Right lobe of liver (tissue), 4 donors: Measurements from ENCODE around the genes FOCAD, IFNA21 and LRRC19.

- PRO-cap, 4 experiments = peak in 4 of 4 experiments; most common plus-strand start chr9:20684285 (in 4); most common minus-strand start chr9:20684091 (in 2)
- RAMPAGE, long total RNA, 2 experiments = start-site peak on the plus strand in 2 of 2 experiments, at chr9:20684232-20684282 at its widest, 178 to 244 reads per replicate
These were observed at the start of gene FOCAD for GRCh38 chr9:20683378-20684384. FOCAD (plus strand) TSS chr9:20684259.

DNA sequence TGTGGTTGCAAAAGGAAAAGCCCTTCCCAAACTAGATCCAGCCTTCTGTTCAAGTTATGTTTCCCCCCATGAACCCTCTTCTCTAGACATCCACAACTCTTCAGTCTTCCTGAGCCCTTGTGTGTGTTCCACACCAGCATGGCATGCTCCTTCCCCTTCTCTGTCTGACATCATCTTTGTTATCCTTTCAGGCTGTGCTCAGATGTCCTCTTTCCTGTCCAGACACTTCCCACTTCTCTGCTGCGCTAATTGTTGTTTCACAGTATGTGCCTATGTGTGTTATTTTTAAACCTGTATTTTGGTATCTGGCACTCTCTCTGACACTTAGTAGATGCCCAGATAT, 38.1 kb downstream of the FOCAD start:
- PRO-cap, 4 experiments = no peak in any of the 4 experiments
- RAMPAGE, long total RNA, 2 experiments = no peak in any of the 2 experiments

GRCh38 chr9:21166605-21166959, at the start of gene IFNA21:
IFNA21 (minus strand) TSS chr9:21166660.
- PRO-cap, 4 experiments = no peak in any of the 4 experiments
- RAMPAGE, long total RNA, 2 experiments = no peak in any of the 2 experiments

DNA sequence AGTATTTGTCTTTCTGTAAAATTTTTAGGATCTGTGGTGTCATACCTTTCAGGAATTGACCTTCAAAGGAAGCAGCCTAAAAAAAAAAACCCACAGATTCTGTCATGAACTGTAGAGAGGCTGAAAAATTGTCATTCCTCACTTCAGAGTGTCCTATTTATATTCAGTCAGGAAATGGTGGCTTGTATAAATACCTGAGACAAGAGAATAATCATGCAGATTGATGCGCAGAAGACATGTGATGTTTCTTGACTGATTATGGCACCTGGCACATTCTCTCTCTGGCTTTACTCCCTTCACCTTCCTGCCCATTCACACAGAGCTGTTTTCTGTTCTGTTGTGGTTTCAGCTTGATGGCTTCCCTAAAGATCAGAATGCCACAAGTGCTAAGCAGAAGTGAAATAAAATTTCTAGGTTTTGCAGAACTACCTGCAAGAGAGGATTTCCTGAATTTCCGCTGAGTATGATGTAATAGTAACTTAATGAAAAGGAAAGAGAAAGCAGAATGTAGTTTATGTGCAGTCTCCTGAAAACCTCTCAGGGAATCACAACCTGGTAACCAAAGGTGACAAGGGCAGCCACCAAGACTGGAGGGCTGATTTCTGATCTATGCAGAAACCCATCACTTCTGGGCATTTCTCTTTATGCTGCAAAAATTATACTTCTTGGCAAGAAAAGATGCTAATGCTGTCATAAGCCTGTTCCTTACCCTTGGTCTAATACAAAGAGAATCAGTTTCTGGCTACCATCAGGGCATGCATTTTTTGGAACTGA, 4.0 kb downstream of the IFNA1 start:
- PRO-cap, 4 experiments = no peak in any of the 4 experiments
- RAMPAGE, long total RNA, 2 experiments = no peak in any of the 2 experiments

GRCh38 chr9:21994497-21994903, 14.6 kb downstream of the CDKN2B start:
- PRO-cap, 4 experiments = peak in 3 of 4 experiments; most common plus-strand start chr9:21994551 (in 1); most common minus-strand start chr9:21994803 (in 2)
- RAMPAGE, long total RNA, 2 experiments = start-site peak on the minus strand in 1 of 2 experiments, at chr9:21994331-21994763 at its widest, 11 reads per replicate

- PRO-cap, 4 experiments = peak in 1 of 4 experiments; most common minus-strand start chr9:21995741 (in 1)
- RAMPAGE, long total RNA, 2 experiments = no peak in any of the 2 experiments
These were observed 13.5 kb downstream of the CDKN2B start for GRCh38 chr9:21995619-21995964.

DNA sequence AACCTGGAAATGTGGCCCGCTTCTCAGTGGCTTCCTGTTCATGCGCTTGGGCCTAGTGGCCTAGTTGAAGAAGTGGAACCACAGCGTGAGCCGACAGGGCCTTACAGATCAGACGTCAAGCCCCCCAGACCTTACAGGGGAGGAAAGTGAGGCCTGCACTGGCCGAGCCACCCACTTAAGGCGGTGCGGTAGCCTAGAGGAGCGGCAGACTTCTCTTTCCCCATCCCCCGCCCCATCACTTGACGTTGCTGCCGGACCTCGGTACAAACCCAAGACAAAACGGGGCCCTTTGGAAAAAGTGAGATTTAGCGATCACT, 13.2 kb downstream of the CDKN2B start:
- PRO-cap, 4 experiments = no peak in any of the 4 experiments
- RAMPAGE, long total RNA, 2 experiments = no peak in any of the 2 experiments

GRCh38 chr9:22008482-22009038, 545 bp downstream of the CDKN2B start:
- PRO-cap, 4 experiments = peak in 3 of 4 experiments; most common plus-strand start chr9:22008825 (in 2); most common minus-strand start chr9:22008705 (in 1)
- RAMPAGE, long total RNA, 2 experiments = no peak in any of the 2 experiments

DNA sequence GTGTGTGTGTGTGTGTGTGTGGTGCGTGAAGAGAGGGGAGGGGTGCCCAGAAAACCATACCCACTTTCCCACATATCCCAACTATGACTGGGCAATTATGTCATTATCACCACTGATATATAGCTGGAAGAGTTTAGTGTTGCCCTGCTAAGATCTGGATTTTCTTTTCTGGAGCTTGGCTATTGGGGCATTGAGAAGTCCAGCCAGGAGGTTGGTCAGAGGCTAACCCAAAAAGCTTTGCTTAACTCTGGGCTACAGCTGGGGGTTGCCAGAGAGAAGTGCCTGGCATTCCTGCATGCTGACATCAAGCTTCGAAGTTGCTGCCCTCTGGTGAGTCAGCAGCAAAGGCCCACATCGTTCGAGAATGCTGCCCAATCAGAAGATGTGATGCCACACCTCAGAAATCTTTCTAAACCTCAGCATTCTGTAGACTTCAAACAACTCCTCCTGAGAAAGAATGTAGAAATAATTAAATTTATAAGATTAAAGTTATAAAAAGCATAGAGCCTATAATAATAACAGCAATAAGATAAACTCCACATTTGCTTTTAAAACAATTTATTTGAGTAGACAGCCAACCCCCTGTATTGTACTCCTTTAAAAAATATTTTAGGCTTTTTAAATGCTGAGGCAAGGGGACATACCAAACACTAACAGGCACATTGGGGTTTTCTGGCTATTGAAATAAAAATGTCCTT, 94.2 kb upstream of the CDKN2B start:
- PRO-cap, 4 experiments = no peak in any of the 4 experiments
- RAMPAGE, long total RNA, 2 experiments = no peak in any of the 2 experiments

DNA sequence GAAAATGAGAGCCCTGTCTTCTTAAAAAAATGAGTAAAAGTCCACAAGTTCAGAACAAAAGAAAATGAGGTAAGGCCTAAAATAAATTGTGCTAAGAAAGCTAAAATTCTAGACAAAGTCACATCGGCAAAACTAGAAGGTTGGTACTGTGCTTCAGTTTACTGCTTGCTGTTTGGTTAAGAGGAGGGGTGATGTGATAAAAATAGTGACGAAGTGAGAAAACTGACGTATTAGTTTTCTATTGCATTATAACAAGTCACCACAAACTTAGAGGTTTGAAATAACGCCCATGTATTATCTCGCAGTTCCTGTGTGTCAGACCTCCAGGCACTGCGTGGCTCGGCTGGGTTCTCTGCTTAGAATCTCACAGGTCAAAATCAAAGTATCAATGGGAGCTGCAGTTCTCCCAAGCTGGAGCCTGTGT, 103.7 kb upstream of the CDKN2B start:
- PRO-cap, 4 experiments = no peak in any of the 4 experiments
- RAMPAGE, long total RNA, 2 experiments = no peak in any of the 2 experiments

- PRO-cap, 4 experiments = no peak in any of the 4 experiments
- RAMPAGE, long total RNA, 2 experiments = no peak in any of the 2 experiments
These were observed 207.6 kb upstream of the DMRTA1 start for GRCh38 chr9:22239065-22239399.

- PRO-cap, 4 experiments = no peak in any of the 4 experiments
- RAMPAGE, long total RNA, 2 experiments = no peak in any of the 2 experiments
These were observed 227.1 kb downstream of the ELAVL2 start for GRCh38 chr9:23598996-23599326.

GRCh38 chr9:25716454-25716794, 38.2 kb upstream of the TUSC1 start:
- PRO-cap, 4 experiments = no peak in any of the 4 experiments
- RAMPAGE, long total RNA, 2 experiments = no peak in any of the 2 experiments

- PRO-cap, 4 experiments = peak in 2 of 4 experiments; most common plus-strand start chr9:26976080 (in 2)
- RAMPAGE, long total RNA, 2 experiments = no peak in any of the 2 experiments
These were observed 19.7 kb downstream of the IFT74 start for GRCh38 chr9:26975520-26976802.

DNA sequence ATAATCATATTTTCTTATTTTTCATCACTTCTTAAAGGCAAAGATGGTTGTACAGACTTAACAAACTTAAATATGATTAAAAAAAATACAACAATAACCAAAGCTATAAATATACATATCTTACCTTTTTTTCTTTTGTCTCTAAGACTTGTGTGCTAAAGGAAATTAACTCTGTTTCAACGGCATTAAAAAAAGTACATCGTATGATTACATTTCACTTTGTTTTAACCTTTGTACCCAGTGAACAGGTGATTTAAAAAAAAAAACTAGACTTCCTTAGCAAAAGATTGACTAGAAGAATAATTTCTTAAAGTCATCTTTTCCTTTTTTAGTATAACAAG, at the start of gene LRRC19:
LRRC19 (minus strand) TSS at position 205 of the 341 bp plus-strand sequence.
- PRO-cap, 4 experiments = no peak in any of the 4 experiments
- RAMPAGE, long total RNA, 2 experiments = no peak in any of the 2 experiments

DNA sequence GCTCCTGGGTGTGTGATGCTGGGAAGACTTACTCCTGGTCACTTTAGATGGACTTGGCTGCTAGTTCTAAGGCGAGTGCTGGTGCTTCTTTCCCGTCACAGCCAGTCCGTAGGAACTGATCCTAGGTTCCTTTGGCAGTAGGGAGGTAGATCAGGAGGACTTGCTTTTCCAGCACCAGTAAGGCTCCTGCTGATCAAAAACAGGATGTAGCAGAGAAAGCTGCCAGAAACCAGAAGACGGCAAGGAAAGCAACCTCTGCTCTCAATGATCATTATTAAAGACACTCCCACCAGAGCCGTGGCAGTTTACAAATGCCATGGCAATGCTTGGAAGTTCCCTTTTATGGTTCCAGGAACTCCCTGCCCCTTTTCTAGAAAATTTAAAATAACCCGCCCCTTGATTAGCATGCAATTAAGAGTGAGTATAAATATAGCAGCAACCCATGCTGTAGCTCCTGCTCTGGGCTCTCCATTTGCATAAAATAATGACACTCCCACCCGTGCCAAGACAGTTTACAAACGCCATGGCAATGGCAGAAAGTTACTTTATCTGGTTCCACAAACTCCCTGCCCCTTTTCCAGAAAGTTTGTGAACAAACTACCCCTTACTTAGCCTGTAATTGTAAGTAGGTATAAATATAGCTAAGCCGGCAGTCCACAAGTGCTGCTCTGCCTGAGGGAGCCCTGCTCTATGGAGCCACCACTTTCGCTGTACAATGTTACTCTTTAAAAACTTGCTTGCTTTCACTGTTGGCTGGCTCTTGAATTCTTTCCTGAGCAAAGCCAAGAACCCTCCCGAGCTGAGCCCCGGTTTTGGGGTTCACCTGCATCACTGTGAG, 16.0 kb downstream of the EQTN start:
- PRO-cap, 4 experiments = no peak in any of the 4 experiments
- RAMPAGE, long total RNA, 2 experiments = no peak in any of the 2 experiments

DNA sequence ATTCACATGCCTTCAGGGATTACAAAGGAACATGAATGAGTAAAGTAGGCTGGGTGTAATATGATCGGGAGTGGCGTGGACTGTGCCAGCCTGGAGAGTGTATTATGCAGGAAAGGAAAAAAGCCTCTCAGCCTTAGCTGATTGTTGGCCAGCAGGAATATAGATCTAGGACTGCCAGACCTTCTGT, 74.6 kb upstream of the EQTN start:
- PRO-cap, 4 experiments = no peak in any of the 4 experiments
- RAMPAGE, long total RNA, 2 experiments = no peak in any of the 2 experiments

DNA sequence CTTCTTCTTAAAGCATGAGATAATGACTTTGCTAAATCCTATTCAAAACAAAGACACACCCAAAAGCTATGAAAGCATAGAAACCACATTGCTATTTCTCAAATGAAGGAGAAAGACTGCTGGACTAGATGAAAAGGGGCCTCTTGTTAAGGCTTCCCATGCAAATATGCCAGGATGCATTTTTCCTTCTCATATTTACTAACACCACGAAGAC, 86.3 kb upstream of the IFNK start:
- PRO-cap, 4 experiments = no peak in any of the 4 experiments
- RAMPAGE, long total RNA, 2 experiments = no peak in any of the 2 experiments

GRCh38 chr9:27599121-27599506, 25.8 kb upstream of the C9orf72 start:
- PRO-cap, 4 experiments = peak in 1 of 4 experiments; most common plus-strand start chr9:27599366 (in 1)
- RAMPAGE, long total RNA, 2 experiments = no peak in any of the 2 experiments

DNA sequence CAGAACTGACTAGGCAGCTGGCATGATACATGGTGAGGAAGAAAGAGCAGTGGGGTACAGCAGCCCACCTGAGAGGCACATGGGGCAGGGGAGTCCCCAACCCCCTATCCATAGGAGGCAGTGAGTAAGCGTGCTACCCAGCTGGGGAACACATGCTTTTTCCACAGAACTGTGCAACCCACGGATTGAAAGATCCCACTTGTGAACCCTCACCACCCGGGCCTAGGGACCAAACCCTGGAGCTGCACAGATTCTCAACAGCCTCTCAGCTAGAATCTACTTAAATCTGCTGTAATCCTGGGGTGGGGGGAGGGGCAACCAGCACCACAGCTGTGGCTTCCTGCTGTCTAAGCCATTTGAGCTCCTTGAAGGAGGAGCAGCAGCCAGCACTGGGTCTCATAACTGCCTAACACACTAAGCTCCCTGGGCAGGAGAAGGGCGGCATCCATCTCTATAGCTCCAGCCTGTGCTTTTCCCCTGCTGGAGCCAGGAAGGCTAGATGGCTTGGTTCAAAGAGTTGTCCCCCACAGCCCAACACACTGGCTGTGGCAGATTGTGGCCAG, 71.8 kb upstream of the C9orf72 start:
- PRO-cap, 4 experiments = no peak in any of the 4 experiments
- RAMPAGE, long total RNA, 2 experiments = no peak in any of the 2 experiments